Endometrial microvascular endothelial cells (primary cell): ENCODE measurements around a stretch of chr10.

DNA sequence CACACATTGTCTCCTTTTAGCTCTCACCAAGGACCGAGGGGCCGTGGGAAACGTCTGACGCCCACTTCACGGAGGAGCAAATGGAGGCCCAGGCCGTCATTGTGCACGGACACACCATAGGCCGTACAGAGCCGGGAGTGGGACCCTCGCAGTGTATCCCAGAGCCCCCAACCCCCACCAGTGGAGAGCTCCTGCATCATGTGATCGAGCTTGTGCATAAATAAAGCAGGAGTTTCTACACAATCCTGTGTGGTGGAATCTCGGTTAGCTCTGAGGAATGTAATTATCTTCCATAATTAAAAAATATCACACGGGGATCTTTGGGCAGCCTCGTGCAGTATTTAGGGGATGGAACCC lies 809 bp downstream of the DENND10 start:
- RAMPAGE, long total RNA: no peak

- RAMPAGE, long total RNA: no peak
Measured at GRCh38 chr10:119135258-119135640, 30.3 kb downstream of the SFXN4 start.

DNA sequence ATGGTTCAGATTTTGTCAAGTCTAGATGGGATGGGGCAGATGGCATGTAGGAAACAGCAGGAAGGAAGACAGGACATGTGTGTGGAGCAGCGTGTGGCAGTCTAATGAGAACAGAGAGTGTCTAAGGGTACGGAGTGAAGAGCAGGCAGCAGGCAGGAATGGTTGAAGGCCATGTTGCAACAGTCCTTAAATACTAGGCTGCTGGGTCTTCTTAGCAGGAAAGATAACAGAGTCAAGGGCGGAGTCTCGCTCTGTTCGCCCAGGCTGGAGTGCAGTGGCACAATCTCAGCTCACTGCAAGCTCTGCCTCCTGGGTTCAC lies 3.5 kb downstream of the PRDX3 start:
- RAMPAGE, long total RNA: no peak

DNA sequence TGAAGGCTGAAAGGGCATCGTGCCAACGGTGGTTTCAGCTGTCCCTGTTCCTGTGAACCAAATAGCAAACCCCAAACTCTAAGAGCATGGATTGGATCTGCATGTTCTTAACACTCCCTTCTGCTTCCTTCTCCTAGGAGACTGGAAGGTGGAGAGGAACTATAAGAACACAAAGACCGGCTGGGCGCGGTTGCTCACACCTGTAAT lies 1.5 kb downstream of the PRDX3 start:
- RAMPAGE, long total RNA: no peak

- RAMPAGE, long total RNA: no peak
Measured at GRCh38 chr10:119215053-119216010, 8.0 kb downstream of the GRK5 start.

GRCh38 chr10:119229089-119230454 lies 22.2 kb downstream of the GRK5 start:
- RAMPAGE, long total RNA: no peak

DNA sequence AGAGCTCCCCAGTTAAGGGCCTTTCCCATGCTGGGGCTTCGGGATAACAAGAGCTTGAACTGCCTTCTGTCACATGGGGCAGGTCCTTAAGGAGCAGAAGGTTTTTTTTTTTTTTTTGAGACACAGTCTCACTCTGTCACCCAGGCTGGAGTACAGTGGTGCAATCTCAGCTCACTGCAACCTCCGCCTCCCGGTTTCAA lies 31.7 kb downstream of the GRK5 start:
- RAMPAGE, long total RNA: no peak

- RAMPAGE, long total RNA: no peak
Measured at GRCh38 chr10:119270763-119271044, 63.3 kb downstream of the GRK5 start.

GRCh38 chr10:119305575-119306557 lies 98.5 kb downstream of the GRK5 start:
- RAMPAGE, long total RNA: no peak

- RAMPAGE, long total RNA: no peak
Measured at GRCh38 chr10:119315016-119315587, 107.7 kb downstream of the GRK5 start.

DNA sequence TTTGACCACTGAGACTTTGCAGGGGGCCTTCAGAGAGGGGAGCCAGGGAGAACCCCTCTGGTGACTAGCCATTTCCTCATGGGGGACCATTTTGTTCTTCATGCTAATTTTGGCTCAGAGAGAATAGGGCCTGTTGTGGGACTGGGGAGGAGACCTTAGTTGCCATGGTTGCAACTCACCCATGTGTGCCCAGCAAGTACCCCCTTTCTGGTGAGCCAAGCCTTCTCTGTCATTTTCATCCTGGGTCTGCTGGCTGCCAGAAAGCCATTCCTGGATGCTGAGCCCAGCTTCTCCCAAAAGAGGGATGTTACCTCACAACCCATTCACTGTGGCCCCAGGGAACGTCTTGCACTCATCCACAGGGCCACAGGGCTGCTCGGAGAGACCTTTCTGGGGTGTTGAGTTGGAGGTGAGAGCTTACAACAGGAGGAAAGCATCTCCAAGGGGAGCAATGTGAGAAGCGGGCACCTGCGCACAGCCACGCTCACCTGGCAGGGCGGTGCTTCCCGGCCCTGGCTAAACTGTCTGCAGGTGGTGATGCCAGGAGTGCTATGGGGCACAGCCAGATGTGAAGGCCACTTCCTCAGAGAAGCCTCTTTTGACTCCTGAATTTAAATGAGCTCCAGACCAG lies 121.0 kb downstream of the GRK5 start:
- RAMPAGE, long total RNA: no peak

- RAMPAGE, long total RNA: no peak
Measured at GRCh38 chr10:119348674-119349402, 141.5 kb downstream of the GRK5 start.

- RAMPAGE, long total RNA: no peak
Measured at GRCh38 chr10:119413779-119414663, 128.5 kb downstream of the RGS10 start.

- RAMPAGE, long total RNA: no peak
Measured at GRCh38 chr10:119436593-119437267, 105.8 kb downstream of the RGS10 start.

DNA sequence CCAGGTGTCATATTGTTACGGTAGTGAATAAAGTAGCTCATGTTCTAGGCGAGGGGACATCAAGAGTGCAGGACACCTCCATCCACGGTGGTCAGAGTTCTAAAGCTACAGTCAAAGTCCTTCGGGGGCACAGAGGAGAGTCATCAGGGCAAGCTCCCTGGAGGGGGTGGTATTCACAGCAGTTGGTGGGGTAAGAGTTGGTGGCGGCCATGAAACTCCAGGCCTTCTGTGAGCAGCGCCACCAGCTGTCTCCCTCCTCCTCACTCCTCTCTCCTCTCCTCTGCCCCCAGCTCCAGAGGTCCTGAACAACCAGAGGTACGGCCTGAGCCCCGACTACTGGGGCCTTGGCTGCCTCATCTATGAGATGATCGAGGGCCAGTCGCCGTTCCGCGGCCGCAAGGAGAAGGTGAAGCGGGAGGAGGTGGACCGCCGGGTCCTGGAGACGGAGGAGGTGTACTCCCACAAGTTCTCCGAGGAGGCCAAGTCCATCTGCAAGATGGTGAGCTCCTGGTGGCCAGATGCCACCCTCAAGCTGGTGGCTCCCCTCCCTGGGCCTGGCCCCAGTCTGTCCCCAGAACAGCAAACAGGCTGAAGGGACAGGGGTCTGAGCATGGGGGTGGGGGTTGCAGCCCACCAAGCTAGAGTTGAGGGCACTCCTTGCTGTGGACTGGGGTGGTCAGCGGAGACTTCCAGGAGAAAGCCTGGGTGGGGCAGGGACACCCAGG lies 99.1 kb downstream of the RGS10 start:
- RAMPAGE, long total RNA: no peak

DNA sequence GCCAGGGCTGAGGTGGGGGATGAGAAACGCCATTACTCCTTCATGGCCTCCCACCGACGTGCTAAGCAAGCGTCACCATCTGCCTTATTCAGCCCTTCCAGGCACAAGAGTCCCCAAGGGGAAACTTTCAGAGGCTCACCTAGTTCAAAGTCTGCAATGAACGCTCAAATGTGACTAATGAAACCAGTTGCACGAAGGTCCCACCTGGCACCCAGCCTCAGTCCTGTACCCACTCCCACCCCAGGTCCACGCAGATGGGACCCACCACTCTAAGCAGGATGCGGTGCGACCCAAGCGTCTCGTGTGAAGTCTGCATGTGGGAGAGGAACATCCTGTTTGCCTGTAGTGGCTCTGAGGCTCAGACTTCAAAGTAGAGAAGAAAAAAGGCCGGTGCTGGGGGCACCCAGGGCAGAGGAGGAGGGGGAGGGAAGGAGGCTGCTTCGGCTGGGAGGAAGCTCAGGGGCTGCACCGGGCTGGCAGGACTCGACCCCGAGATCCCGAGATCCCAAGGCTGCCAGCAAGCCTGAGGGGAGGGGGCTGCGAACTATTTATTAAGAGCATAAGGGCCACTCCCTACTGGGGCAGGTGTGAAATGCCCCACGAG lies 40.2 kb downstream of the RGS10 start:
- RAMPAGE, long total RNA: no peak

DNA sequence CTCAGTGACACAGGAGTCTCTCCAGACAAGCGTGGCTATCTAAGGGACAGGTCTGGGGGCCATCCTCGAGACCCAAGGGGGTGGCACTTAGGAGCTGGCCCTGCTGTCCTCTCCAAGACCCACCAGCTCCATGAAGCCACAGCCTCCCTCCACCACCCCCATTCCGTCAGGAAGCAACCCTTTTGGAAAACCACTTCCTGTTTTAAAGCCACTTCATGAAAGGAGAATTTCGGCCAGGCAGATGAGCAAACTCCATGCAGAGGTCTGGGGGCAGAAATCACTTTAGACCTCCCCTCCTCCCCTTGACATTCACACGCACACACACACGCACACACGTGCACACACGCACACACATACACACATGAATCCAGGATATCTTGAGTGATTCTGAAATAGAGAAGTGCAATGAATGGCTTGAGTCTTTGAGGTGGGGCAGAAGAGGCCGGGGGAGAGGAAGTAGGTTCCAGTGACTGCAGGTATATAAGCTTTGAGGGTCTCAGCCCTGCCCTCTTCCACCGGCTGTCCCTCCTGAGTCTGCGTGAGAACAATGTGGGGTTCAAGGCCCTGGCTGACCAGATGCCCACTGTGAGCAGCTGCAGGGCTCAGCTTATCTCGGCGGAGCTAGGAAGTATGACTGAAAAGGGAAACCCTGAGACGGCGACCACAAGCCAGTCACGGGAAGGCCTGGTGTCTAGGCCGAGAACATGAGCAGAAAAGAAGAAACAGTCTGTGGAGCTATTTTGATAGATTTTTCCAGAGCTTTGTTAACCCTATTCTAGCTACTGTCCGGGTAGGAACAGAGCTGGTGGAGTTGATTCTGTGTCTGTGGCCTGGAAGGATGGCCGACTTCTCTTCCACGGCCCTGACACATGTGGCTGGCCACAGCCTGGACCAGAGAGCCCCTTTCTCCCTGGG lies 24.9 kb downstream of the RGS10 start:
- RAMPAGE, long total RNA: no peak

GRCh38 chr10:119588028-119588812 lies 8.5 kb downstream of the TIAL1 start:
- RAMPAGE, long total RNA: no peak

GRCh38 chr10:119653117-119653851 lies 2.1 kb downstream of the BAG3 start:
- RAMPAGE, long total RNA: no peak

DNA sequence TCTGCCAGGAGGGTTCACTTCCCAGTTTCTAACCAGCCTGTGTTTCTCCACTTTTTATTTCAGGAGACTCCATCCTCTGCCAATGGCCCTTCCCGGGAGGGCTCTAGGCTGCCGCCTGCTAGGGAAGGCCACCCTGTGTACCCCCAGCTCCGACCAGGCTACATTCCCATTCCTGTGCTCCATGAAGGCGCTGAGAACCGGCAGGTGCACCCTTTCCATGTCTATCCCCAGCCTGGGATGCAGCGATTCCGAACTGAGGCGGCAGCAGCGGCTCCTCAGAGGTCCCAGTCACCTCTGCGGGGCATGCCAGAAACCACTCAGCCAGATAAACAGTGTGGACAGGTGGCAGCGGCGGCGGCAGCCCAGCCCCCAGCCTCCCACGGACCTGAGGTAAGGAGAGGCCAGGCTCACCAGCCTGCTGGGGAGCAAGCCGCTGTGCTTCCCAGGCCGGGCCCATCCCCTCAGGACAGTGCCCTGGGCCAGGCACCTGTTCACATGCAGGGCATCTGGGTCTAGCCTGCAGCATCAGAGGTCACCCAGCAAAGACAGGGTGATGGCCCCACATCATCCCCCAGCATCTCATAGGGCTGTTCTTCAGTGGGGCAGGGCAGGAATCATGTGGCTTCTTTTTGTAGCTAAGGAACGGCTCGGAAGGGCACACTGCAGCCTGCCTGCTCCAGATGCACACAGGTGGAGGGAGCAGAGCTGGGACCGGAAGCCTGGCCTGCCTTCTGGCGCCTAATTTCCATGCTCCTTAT lies 18.8 kb downstream of the BAG3 start:
- RAMPAGE, long total RNA: no peak